Metastatic Lung Carcinoma in the Adrenal Gland (tissue), 1 donor: ENCODE results near the genes OR4F17, C2CD4C, CDC34, POLRMT and R3HDM4.

- PRO-cap = no peak
Observed at GRCh38 chr19:106839-107263, at the start of gene OR4F17. Gene OR4F17 (plus strand): TSS chr19:107104.

DNA sequence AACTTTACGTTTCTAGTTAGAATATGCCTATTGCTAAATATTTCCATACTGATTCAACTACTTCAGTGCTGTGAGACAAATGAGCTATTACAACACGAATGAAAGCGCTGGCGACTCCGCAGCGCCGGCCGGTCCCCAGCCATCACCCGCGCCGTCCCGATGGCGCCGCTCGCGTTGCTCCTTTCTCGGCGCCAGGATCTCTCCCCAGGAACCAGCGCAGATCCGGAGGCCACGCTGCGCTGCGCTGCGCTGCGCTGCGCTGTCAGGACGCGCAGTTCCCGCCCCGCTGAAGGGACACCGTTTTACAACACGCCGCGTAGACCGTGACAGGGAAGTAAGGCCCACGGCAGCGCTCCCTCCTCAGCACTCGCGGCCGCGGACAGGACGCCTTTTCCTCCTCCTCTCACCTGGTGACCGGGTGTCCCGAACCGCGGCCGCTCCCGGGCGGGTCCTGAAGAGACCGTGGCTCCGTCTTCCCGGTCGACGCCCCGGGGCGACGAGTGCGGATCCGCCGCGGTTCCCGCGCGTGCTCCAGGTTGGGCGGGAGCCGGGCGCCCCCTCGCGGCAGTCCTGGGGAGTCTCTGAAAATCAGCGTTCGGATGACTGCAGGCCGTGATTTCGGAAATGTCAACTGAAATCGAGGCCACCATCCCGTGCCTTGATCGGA lies 24.1 kb downstream of the PLPP2 start:
- PRO-cap = no peak

DNA sequence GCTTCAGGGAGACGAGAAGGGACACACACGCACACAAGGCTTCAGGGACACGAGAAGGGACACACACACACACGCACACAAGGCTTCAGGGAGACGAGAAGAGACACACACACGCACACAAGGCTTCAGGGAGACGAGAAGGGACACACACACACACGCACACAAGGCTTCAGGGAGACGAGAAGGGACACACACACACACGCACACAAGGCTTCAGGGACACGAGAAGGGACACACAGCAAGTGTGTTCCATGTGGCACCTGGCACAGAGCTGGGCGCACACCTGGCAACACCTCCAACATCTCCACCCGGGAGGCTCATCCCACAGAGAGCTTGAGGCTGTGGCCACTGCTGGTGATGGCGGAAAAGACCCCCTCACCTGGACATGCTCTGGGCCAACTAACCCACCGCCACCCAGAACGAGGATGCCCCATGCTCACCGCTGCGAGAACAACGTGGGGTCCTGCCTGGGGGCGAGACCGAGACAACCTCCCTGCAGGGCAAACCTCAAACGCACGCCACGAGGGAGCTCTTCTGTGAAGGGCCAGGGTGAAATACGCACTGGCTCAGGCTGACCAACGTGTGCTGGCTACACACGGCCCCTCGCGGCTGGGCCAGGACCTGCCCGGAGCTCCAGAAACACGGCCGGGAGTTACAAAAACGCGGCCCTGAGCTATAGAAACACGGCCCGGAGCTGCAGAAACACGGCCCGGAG lies 18.8 kb upstream of the PLPP2 start:
- PRO-cap = no peak

DNA sequence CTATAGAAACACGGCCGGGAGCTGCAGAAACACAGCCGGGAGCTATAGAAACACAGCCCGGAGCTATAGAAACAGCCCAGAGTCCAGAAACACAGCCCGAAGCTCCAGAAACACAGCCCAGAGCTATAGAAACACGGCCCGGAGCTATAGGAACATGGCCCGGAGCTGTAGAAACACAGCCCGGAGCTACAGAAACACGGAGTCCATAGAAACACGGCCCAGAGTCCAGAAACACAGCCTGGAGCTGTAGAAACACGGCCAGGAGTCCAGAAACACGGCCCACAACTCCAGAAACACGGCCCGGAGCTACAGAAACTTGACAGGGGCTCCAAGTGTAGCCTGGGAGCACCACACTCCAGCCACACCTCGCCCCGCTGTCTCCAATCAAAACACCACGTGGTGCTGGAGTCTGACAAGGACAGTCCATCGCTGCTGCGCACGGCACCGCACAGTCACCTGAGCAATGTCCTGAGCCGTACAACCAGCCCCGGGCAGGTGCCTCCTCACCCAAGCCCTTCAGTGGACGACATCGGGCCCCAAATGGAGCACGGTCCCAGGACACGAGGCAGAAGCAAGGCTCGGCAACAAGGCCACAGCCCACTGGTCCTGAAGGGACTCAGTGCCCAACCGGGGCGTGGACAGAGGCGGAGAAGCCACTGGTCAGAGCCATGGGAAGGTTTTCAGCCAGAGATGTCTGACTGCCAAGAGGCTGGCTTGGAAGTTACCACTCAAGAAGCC lies 19.5 kb upstream of the PLPP2 start:
- PRO-cap = no peak

DNA sequence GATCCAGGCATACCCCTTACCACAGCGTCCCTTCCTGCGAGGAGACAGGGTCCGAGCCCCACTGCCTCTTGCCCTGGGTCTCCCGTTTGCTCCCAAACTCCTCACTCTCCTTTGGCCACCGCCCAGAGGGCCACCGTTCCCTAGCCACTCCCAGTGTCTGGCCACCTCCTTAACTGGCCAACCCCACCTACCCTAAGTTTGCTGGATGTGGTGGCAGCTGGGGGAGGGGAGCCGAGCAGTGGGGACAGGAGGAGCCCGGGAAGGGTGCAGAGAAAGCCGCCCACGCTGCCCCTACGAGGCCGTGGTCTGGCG lies 1.9 kb downstream of the THEG start:
- PRO-cap = no peak

DNA sequence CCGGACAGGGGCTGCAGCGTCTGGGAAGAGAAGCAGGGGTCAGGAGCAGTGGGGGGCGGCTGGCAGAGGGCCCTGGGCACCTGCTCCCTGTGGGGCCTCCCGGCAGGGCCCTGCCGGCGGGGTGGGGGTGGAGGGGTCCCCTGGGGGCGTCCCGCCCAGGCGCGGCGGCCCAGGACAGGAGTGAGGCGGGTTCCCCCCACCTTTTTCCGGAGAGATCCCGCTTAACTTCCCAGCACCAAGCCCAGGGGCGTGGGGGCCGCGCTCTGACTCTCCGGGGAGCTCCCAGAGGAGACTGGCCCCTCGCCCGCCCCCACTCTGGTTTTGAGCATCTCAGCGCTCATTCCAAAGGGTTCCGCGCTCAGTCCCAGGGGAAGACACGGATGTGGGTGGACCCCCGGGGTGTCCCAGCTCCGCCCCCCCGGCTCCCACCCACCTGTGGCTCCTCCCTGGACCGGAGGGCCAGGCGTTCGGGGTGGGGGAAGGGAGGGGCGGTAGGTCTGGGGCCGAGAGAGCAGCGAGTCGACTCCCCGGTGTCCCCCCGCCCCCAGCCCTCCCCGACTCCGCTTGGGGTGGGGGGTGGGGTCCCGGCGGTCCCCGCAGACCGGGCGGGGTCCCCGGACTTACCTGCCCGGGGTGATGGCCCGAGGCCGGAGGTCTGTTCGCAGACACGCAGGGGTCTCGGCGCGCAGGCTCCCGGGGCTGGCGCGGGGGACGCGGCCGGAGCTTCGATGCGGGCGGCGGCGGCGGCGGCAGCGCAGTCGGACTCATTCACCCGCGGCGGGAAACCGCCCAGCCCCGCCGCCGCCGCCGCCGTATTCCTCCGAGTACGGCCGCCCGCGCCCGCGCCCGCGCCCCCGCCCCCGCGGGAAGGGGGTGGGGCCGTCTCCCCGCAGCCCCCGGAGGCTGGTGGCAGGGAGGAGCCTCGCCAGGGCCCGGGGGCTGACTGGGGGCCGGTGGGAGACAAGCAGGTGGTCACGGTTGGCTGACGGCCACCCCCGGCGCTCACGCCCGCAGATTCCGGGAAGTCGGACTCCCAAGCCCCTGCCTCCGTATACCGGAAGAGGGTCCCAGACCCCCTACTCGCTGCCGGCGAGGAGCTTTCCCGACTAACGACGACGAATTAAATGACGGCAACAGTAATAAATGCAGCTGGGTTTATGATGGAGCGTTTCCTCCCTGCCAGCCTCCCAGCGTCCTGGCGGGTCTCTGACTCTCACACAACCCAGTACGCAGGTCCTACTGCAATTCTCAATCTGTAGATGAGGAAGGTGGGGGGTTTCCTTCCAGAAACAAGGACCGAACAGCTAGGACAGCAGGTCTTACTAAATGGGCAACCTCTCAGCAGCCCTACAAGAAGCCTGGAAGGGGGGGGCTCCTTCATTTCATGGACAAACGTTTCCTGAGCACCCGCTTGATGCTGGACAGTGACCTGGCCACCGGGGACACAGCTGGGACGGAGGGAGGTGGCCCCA lies at the start of gene C2CD4C:
Gene C2CD4C, minus strand, starts transcription at position 766 of the 1,472 bp plus-strand sequence.
- PRO-cap = no peak

DNA sequence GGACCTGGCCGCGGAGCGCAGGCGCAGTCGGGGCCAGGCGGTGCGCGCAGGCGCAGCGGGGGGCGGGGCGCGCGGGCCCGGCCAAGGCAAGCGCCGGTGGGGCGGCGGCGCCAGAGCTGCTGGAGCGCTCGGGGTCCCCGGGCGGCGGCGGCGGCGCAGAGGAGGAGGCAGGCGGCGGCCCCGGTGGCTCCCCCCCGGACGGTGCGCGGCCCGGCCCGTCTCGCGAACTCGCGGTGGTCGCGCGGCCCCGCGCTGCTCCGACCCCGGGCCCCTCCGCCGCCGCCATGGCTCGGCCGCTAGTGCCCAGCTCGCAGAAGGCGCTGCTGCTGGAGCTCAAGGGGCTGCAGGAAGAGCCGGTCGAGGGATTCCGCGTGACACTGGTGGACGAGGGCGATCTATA lies at the start of gene CDC34:
Gene CDC34, plus strand, starts transcription at position 113 of the 400 bp plus-strand sequence.
- PRO-cap = bidirectional peak, plus-strand start at position 113 of the sequence, minus-strand start outside the sequence

GRCh38 chr19:552475-552992 lies 8.7 kb downstream of the GZMM start:
- PRO-cap = no peak

DNA sequence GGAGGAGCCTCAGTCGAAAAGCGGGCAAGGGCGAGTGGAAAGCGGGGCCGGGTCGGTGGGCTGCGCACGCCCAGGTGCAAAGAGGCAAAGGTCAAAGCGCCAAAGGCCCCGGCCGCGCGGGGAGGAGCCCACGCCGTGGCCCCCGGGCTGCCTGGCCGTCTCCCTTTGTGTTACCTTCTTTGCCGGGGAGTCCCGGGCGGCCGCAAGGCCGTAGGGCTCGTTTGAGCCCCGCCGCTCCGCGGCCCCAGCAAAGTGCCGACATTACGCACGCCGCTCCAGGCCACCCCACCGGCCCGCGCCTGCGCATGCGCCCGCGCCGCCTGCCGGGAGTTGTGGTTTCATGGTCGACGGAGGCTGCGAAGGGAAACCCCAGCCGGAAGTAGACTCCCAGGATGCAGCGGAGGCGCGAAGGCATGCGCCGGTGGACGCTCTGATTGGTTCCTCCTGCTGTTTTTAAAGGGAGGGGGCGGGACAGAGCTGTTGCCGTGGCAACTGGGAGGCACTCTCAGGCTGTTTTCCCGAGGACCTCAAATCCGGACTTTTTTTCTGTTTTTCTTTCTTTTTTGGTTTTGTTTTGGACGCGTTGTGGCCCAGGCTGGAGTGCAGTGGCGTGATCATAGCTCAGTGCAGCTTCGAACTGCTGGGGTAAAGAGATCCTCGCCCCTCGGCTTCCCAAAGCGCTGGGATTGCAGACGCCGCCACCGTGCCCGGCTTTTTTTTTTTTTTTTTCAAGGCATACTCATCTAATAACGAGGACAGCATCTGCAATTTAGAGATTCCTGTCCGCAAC lies at the start of gene POLRMT:
Gene POLRMT, minus strand, starts transcription at position 287 of the 790 bp plus-strand sequence.
- PRO-cap = bidirectional peak, plus-strand start at position 483 of the sequence, minus-strand start at position 301 of the sequence

DNA sequence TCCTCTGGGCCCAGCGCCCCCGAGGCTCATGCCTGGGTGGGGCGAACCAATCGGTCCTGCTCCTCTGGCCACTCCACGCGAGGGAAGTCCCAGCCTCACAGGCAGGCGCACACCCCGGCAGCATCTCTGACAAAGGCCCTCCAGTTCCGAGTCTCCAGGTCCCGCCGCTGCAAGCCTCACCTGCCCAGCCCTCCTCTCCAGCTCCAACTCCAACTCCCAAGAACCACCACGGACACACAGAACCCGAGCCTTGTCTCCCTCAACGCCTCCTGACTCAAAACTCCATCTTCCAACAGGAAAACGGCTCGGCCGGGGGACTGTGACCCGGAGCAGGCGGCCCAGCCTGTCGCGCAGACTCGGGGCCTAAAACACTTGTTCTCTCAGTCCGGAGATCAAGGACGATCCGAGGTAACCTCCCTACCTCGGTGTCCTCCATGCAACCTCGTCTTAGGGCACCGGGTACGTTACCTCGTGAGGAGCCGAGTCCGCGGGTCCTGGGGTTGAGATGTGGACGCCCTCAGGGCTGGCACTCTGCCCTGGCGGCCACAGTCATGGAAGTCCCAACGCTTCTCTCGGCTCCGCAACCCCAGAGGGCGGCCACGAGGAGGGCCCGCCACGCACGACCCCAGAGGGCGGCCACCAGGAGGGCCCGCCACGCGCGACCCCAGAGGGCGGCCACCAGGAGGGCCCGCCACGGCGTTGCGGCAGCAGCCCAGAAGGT lies 6.6 kb downstream of the FGF22 start:
- PRO-cap = no peak

GRCh38 chr19:647947-648614 lies 8.4 kb downstream of the FGF22 start:
- PRO-cap = no peak

- PRO-cap = bidirectional peak, plus-strand start at chr19:662305, minus-strand start at chr19:662215
Observed at GRCh38 chr19:662084-662582, 881 bp downstream of the RNF126 start.

DNA sequence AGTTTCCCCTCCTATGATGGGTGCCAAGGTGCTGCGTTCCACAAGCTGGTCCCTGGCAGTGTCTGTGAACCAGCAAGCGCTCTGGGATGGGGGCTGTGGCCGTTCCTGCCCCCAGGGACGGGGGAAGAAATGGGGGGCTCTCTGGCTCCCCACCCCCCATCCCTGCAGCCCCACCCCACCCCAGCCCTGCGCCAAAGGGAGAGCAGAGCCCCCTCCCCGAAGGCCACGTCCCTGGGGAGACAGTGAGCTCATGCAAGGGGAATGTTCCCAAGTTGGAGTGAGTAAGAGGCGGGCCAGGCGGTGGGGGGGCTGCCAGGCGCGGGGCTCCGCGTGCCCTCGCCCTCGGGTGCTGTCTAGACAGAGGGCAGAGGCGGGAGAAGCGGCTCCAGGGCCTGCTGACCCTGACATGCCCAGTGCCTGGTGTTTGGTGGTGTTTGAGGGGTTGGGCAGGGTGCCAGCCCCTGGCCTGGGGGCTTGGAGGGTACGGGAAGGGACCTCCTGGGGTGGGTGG lies 911 bp downstream of the FSTL3 start:
- PRO-cap = bidirectional peak, plus-strand start at position 356 of the sequence, minus-strand start at position 60 of the sequence

DNA sequence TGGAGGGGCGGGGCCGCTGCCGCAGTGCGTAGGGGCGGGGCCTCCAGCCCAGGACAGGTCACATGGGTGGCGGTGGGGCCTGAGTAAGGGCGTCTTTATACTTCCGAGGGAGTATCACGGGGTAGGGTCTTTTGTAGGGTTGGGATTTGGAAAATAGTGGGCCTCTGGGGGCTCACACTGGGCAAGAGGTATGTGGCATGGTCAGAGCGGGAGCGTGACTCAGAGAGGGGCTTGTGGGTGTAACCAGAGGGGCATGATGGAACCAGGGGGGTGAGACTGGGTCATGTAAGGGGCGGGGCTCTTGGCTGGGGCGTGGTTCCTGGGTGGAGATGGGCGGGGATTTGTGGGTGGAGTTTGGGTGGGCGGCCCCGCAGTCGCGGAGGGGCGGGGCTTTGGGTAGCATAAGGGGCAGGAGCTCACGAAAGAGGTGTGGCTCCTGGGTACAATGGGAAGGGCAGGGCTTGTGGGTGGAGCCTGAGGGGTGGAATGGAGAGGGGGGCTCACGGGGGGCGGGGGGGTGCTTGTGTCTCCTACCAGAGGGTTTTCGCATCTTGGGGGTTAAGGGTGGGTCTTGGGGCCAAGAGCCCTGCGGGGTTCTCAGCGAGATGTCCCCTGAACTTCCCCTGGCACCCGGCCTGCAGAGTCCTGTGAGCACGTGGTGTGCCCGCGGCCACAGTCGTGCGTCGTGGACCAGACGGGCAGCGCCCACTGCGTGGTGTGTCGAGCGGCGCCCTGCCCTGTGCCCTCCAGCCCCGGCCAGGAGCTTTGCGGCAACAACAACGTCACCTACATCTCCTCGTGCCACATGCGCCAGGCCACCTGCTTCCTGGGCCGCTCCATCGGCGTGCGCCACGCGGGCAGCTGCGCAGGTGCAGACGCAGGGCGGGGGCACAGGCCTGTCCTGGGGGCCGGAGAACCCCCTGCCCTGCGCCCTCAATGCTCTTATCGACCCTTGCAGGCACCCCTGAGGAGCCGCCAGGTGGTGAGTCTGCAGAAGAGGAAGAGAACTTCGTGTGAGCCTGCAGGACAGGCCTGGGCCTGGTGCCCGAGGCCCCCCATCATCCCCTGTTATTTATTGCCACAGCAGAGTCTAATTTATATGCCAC lies 4.9 kb downstream of the FSTL3 start:
- PRO-cap = bidirectional peak, plus-strand start at position 61 of the sequence, minus-strand start outside the sequence

- PRO-cap = no peak
Observed at GRCh38 chr19:778702-779416, 18.4 kb upstream of the PTBP1 start.

GRCh38 chr19:804776-805300 lies 7.6 kb downstream of the PTBP1 start:
- PRO-cap = no peak

DNA sequence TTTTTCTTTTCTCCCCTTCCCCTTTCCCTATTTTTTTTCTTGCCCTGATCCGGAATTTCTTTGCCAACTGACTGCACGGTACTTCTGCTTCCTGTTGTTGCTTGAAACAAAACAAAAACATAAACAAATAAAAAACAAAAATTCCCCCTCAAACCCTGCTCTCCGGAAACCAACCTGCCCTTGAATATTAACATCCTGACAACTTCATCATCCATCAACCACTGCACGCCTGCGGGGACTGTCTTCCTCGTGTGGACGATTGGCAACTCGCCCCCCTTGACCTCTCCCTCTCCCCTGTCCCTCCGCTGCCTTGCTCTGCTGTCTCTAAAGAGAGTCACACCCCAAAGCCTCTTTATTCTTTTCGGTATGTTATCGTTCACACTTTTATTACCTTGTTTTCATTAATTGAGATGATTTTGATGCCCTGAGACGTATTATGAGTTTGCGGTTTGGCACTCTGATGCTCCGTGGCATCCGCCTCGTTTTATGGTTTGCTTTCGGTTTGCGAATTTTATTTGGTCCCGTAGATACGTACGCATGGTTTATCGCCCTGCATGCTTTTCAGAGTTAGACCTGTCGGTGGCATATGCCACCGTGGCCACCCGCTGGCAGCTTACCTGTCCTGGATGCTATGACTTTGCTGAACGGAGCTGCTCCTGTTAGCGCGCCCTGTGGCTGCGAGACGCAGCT lies 10.4 kb downstream of the PTBP1 start:
- PRO-cap = no peak

GRCh38 chr19:808229-808970 lies 11.1 kb downstream of the PTBP1 start:
- PRO-cap = no peak

DNA sequence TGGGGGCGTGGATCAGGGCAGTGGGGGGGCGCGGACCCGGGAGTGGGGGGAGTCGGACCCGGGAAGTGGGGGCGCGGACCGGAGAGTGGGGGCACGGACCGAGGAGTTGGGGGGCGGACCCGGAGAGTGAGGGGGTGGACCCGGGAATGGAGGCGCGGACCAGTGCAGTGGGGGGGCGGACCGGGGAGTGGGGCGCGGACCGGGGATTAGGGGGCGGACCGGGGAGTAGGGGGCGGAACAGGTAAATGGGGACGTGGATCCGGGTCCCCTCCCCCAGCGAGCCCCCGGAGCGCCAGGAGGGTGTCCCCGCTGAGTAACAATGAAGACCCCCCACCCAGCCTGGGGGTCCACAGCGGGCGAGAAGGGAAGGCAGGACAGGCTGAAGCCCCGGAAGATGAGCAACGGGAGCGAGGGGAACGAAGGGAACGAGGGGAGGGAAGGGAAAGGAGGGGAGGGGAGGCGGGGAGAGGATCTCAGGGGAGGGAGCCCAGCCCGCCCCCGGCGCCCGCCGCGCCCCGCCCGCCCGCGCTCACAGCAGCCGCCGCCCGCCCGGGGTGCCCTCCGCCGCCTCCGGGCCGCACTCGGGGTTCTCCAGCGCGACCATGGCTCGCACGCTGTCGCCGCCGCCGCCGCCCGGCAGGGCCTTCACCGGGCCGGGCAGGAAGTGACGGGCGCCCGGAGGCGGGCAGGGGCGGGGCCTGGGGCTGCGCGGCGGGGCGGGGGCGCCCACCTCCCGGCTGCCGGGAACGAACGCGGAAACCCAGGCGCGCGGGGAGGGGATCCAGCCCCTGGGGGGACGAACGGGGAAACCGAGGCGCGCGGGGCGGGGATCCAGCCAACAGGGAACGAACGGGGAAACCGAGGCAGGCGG lies at the start of gene R3HDM4:
Gene R3HDM4, minus strand, starts transcription at position 666 of the 871 bp plus-strand sequence.
- PRO-cap = unidirectional peak, minus-strand start at position 160 of the sequence; bidirectional peak, plus-strand start at position 736 of the sequence, minus-strand start at position 646 of the sequence

- PRO-cap = no peak
Observed at GRCh38 chr19:924635-924808, 1.3 kb upstream of the ARID3A start.